Heart right ventricle (tissue), 2 donors: ENCODE results near the genes OR4C3, TRIM49B, OR5D16, OR8I2, OR8K3, OR5M10, P2RX3 and SLC43A1.

DNA sequence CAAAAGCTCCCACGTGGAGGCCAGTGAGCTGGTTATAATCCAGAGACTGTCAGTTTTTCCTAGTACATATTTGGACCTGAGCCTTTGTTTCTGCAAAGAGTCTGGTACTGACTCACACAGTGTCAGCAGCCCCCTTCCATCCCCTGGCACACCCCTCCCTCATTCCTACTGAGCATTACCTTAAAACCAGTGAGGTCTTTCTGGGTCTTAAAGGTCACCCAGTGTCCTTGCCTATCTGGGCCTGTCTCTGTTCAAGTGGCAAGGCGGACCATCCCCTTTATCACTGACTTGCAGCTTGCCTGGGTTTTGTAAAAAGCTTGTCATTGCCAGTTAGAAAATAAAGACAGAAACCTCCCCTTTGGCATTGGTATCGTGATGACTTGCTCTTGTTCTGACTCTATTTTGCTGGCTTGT lies 26.1 kb downstream of the PTPRJ start:
- PRO-cap, 2 experiments, result no peak in any of the 2 experiments

DNA sequence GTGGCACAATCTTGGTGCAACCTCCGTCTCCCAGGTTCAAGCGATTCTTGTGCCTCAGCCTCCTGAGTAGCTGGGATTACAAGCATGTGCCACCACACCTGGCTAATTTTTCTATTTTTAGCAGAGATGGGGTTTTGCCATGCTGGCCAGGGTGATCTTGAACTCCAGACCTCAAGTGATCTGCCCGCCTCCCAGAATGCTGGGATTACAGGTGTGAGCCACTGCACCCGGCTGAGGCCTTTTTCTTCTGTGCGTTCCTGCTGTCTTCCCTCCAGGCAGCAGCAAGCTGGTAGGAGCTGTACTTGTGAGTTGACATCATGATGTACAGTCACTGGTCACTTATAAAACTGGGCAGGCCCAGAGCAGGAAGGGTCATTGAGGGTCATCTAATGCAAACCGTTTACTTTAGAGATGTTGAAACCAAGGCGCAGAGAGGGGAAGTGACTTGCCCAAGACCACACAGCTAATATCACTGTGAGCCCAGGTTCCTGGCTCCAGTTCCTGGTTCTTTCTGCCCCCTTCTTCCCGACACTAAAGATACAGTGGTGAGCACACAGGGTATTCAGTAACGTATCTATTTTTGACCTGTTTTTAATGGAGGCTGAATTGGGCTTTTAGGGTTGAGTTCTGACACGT lies 27.2 kb downstream of the PTPRJ start:
- PRO-cap, 2 experiments, result no peak in any of the 2 experiments

- PRO-cap, 2 experiments, result no peak in any of the 2 experiments
These were observed at the start of gene OR4C3 for GRCh38 chr11:48324477-48325111. Gene OR4C3, plus strand, starts transcription at chr11:48324920.

- PRO-cap, 2 experiments, result no peak in any of the 2 experiments
These were observed at the start of gene TRIM49B for GRCh38 chr11:49028410-49029059. Gene TRIM49B, plus strand, starts transcription at chr11:49028823.

GRCh38 chr11:50297970-50298786 lies 315.8 kb upstream of the OR4C12 start:
- PRO-cap, 2 experiments, result no peak in any of the 2 experiments

DNA sequence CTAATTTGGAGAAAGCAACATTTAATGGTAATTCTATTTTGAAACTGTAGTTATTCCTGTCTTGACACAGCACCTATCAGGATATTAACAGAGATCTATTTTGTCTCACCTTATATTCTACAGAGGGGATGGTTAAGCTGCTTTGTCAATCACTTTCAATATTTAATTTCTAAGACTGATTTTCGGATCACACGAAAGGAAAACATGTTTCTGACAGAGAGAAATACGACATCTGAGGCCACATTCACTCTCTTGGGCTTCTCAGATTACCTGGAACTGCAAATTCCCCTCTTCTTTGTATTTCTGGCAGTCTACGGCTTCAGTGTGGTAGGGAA lies at the start of gene OR5D16:
Gene OR5D16 (plus strand): TSS at position 205 of the 335 bp plus-strand sequence.
- PRO-cap, 2 experiments, result no peak in any of the 2 experiments

DNA sequence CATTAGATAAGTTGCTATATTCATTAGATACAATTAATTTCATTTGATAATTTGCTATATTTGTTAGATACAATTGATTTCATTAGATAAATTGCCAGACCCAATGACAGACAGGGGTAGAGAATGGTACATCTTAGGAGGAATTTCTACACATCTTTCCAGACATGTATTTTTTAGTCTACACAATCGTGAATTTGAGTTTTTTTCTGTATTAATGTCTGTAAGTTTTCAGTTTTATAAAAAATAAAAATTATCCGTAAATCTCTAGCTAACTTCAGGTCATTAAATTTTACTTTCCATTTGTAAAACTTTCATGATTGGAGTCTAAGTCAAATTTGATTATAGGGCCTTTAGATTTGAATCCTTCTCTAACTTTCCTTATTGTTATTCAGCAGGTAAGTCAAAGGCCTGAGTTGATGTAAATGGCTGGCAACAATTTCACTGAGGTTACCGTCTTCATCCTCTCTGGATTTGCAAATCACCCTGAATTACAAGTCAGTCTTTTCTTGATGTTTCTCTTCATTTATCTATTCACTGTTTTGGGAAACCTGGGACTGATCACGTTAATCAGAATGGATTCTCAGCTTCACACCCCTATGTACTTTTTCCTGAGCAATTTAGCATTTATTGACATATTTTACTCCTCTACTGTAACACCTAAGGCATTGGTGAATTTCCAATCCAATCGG lies at the start of gene OR8I2:
Gene OR8I2 (plus strand): TSS at position 423 of the 689 bp plus-strand sequence.
- PRO-cap, 2 experiments, result no peak in any of the 2 experiments

DNA sequence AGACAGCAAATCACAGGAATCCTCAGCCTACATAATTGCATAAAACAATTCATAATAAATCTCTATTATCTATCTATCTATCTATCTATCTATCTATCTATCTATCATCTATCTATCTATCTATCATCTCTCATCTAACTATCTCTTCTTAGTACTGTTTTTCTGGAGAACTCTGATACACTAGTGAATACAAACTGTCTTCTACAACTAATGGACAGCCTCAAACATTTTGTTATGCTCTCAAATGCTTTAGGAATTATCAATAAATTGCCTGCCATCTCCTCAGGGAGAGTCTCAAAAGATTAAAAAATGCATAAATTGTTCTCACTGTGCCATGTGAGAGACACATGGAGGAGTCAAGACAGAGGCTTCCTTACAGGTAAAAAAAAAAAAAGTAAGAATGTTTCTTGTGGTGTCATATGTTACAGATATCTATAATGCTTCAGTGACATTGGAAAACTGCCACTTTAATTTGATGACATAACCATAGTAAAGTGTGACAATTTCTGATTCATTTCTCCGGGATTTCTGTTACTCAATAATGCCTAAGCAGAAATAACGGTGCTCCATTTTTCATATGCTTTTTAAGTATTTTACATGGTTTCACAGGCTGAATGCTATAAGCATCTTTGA lies at the start of gene OR8K3:
Gene OR8K3 (plus strand): TSS at position 356 of the 633 bp plus-strand sequence.
- PRO-cap, 2 experiments, result no peak in any of the 2 experiments

GRCh38 chr11:56577514-56577972 lies at the start of gene OR5M10:
Gene OR5M10, minus strand, starts transcription at chr11:56577721.
- PRO-cap, 2 experiments, result no peak in any of the 2 experiments

DNA sequence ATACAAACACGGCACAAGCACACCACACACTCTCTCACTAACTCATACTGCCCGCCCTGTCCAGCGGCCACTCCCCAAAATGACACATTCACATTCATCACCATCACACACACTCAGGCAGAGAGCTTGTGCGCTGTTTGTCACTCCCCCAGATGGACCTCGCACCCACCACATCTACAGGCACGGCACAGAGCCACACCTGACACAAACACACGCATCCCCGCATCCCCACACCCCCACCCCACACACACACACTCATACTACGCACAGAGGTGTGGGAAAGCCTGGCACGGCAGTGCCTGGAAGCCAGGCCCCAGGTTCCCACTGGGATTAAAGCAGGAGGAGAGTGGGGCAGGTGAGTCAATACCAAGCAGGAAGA lies 20.9 kb downstream of the TNKS1BP1 start:
- PRO-cap, 2 experiments, result no peak in any of the 2 experiments

DNA sequence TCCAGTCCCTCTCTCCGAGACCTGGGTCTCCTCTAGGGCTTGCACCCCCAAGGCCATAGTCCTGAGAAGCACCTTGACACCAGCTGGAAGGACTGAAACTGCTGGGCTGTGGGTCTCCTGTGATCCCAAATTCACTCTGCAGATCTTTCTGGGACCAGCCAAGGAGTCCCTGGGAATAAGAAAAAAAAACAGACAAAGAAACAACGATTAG lies 14.5 kb downstream of the TNKS1BP1 start:
- PRO-cap, 2 experiments, result no peak in any of the 2 experiments

- PRO-cap, 2 experiments, result no peak in any of the 2 experiments
These were observed 5.4 kb upstream of the TNKS1BP1 start for GRCh38 chr11:57330071-57330715.

DNA sequence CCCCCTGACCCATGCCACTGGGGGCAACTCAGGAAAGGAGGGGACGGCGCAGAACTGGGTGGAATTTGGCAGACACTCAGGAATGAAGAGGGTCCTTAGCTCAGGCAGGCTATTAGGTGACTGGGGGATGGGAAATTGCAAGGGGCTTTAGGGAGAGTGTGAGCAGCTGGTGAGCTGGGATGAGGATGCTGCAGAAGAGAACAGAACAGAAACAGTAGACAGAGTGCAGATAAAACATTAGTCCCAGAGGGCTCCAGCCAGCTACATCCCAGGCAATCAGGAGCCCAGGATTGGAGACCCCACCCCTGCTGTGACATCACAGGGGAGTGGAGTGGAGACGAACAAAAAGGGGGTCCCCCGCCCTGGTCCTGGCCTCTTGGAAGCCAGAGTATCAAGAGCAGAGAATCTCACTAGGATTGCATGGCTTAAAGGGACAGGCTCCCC lies at the start of gene P2RX3:
Gene P2RX3 (plus strand): TSS at position 371 of the 444 bp plus-strand sequence.
- PRO-cap, 2 experiments, result no peak in any of the 2 experiments

GRCh38 chr11:57406284-57406835 lies 15.9 kb upstream of the PRG2 start:
- PRO-cap, 2 experiments, result no peak in any of the 2 experiments

DNA sequence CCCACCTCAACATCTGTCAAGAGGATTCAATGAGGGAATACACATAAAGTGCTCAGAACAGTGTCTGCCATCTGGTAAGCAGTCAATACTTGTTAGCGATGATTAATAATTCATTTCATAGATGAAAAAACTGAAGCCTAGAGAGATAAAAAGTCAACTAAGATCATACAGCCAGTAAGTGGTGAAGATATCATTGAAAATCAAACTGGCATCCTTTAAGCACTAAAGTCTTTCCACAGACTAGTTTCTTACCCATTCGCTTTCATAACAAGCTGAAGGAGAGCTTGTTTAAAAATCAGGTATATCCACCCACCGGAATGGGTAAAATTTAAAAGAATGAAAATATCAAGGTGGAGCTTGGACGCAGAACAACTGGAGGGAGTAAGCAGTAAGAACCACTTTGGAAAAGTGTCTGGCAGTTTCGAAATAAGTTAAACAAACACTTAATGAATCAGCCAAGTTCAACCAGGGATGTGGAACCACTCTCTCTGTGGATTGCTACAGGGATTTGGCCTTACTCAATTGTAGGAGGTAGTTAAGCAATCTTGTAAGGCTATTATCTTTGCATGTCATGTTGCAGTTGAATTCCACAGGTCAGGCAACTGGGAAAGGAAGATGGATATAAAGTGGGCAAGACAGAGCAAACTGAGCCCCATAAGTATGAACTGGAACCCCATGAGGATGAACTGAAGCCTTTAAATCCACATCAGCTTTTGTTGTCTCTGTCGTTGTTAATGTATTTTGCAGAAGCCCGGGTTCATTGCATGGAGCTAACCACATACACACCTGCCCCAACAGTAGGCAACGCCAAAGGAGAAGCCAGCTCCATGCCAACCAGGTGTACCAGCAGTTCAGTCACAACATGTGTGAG lies 7.7 kb upstream of the SLC43A3 start:
- PRO-cap, 2 experiments, result no peak in any of the 2 experiments

DNA sequence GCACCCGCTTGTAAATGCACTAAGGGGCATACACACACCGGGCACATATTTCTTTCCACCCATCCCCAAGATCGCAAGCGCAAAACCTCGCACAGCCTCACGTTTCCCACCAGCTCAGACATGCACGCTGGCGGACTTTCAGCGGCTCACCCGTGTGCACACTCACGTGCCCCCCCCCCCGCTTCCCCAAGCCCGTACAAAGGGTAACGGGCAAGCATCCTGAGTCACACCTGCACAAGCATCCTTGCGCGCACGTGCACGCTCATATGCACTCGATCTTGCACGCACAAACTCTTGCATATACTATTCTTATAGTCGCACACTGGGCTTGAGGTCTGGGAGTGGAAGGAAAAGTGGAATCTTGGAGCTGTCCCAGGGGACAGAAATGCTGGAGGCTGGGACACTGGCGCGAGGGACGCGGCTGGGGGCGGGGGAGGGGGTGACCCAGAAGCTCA lies 523 bp upstream of the RTN4RL2 start:
- PRO-cap, 2 experiments, result no peak in any of the 2 experiments

GRCh38 chr11:57476075-57476810 lies 15.9 kb downstream of the RTN4RL2 start:
- PRO-cap, 2 experiments, result no peak in any of the 2 experiments

GRCh38 chr11:57482390-57483701 lies 22.5 kb downstream of the RTN4RL2 start:
- PRO-cap, 2 experiments, result no peak in any of the 2 experiments

DNA sequence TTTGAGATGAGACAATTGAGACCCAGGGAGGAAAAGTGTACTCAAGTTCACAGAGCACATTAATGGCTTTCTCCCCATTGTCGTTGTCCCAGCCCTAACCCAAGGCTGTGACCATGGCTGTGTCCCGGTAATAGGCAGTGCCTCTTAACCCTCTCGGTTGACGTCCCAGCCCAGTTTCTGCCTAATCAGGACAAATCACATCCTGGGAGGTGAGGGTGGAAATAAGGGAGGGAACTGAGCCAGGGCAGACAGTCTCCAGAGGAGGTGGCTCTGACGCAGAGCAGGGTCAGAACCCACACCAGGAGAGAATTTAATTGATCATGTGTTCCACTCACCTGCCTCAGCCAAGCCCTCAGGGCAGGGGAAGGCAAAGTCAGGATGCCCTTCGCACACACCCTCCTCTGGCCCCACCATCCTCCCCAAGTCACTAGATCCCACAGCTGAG lies 17.0 kb downstream of the SLC43A1 start:
- PRO-cap, 2 experiments, result no peak in any of the 2 experiments

GRCh38 chr11:57515118-57516306 lies at the start of gene SLC43A1:
Gene SLC43A1, minus strand, starts transcription at chr11:57515702.
- PRO-cap, 2 experiments, result peak in 2 of 2 experiments; most common plus-strand start chr11:57515297 (in 1); most common minus-strand start chr11:57515702 (in 2)